Psoas muscle (tissue), 2 donors: ENCODE results near the genes FRZB, DUSP19 and ITGAV.

DNA sequence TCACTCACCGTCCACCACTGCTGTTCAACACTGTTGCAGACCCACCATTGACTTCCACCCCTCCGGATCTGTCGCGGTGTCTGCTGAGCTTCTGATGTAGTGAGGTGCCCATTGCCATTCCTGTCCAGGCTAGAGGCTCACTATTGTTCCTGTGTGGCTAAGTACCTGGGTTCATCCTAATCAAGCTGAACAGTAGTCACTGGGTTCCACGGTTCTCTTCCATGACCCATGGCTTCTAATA is 231.7 kb upstream of the CWC22 start:
- PRO-cap, 2 experiments = no peak in any of the 2 experiments

DNA sequence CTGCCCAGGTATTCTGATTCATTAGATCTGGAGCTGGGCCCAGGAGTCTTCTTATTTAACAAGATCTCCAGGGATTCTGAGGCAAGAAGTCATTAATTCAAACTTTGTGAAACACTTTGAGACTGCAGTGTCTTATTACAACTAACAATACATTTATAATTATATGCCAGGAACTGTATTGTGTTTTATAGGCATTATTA is 257.5 kb upstream of the UBE2E3 start:
- PRO-cap, 2 experiments = no peak in any of the 2 experiments

GRCh38 chr2:181300535-181300907 is 156.7 kb upstream of the ITGA4 start:
- PRO-cap, 2 experiments = no peak in any of the 2 experiments

DNA sequence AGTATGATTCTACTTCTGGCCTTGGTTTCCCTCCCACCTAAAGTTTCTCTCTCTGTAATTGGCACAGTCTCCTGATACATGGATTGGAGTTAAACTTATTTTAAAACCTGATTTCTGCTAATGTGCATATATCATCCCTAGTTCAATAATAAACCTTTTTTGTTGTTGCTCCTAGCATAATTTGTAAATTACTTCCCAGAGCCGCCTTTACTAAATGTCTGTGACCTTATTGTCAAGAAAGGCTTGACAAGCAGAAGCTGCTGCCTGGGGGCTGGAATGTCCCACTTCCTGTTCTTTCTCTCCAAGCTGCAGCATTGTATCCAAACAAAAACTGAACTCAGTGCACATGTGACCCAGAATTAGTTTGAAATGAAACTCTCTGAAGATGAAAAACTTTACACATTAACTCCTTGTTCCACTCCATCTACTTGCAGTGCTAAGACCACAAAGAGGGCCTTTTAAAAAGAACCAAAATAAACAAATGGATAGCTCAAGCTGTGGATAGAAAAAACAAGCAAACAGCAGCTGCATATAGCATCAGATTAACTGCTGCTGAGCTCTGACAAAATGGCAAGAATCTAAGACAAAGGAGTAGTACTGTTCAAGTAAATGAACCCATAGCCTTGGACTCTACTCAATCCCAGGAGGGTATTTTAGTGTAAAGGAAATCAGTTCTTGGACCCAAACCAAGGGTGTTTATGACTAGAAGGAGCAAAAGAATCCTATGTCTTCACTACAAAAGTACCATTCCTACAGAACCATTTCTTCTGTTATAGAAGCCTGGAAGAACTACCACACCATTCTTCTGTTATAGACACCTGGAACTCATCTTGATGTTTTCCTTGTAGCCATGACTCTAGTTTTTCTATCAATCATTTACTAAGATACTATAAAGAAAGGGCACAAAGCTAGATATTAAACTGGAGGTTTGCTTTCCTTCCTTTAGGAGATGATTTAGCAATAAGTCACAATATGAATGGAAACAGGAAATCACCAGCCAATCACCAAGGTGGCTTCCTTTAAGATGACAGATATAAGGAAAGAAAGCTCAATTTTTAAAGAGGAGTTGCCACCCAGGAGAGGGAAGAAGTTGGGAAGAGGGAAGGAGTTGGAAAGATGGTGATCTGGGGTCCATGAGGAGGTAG is 100.0 kb upstream of the NEUROD1 start:
- PRO-cap, 2 experiments = no peak in any of the 2 experiments

GRCh38 chr2:181891222-181891529 is 354 bp upstream of the ITPRID2 start:
- PRO-cap, 2 experiments = no peak in any of the 2 experiments

GRCh38 chr2:182030982-182031469 is 45.4 kb downstream of the PPP1R1C start:
- PRO-cap, 2 experiments = no peak in any of the 2 experiments

- PRO-cap, 2 experiments = no peak in any of the 2 experiments
Observed at GRCh38 chr2:182761938-182762137, 45.8 kb downstream of the DNAJC10 start.

DNA sequence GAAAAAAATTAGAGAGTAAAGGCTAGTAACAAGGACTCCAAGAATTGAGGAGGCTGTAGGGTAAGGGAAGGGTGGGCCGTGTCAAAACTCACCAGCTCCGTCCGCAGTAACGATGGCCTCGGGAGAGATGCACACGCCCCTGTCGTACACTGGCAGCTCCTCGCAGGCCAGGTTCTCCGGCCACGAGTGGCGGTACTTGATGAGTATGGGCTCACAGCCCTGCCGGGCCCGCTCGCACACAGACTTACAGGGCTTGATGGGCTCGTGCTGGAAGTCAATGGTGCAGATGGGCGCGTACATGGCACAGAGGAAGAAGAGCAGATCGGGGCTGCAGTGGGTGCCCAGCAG is 480 bp downstream of the FRZB start:
- PRO-cap, 2 experiments = no peak in any of the 2 experiments

DNA sequence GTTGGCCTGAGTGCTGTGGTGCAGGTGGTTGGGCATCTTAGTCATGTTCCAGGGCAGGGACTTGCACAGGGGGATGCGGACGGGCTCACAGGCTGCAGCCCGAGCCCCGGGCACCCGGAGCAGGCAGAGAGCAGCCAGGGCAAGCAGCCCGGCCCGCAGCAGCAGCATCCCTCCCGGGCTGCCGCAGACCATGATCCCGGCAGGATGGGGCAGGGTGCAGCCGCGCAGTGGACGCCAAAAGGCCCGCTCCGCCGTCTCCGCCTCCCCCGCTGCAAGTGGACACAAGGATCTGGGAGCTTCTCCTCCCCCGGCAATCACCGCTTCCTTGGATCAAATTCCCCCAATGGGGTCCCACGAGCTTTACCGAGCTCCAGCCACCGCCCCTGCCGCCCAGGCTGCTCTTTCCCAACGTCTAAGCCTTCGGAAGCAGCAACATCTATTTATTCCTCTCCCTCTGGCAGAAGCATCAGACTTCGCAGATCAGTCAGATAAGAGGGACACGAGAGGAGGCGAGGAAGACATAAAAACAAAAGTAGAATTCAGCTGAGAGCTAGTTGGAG is at the start of gene FRZB:
TSS of gene FRZB (minus strand) at position 277 of the 560 bp plus-strand sequence.
- PRO-cap, 2 experiments = peak in 2 of 2 experiments; most common plus-strand start position 469 of the sequence (in 2); most common minus-strand start position 206 of the sequence (in 1)

GRCh38 chr2:182867000-182867372 is 549 bp upstream of the FRZB start:
- PRO-cap, 2 experiments = peak in 2 of 2 experiments; most common plus-strand start chr2:182867242 (in 1); most common minus-strand start chr2:182867162 (in 2)

DNA sequence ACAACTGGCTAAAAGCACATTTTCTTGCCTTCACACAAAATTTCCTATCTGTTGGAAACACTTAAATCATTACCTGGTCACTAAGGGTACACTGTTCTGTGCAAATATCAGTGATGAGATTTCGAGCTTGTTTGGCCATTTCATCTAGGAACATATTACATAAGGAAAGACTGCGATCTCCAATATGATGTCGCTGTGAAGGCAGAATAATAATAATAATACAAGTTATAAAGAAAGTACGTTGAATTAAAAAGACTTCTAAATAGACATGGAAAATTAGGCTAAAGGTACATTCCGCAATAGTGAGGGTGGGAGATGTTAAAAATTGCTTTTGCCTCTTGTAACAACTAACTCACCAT is 76.2 kb downstream of the NCKAP1 start:
- PRO-cap, 2 experiments = no peak in any of the 2 experiments

- PRO-cap, 2 experiments = peak in 2 of 2 experiments; most common plus-strand start chr2:183078784 (in 1); most common minus-strand start chr2:183078660 (in 2)
Observed at GRCh38 chr2:183078569-183079458, at the start of gene DUSP19. DUSP19 (plus strand) TSS chr2:183078747.

DNA sequence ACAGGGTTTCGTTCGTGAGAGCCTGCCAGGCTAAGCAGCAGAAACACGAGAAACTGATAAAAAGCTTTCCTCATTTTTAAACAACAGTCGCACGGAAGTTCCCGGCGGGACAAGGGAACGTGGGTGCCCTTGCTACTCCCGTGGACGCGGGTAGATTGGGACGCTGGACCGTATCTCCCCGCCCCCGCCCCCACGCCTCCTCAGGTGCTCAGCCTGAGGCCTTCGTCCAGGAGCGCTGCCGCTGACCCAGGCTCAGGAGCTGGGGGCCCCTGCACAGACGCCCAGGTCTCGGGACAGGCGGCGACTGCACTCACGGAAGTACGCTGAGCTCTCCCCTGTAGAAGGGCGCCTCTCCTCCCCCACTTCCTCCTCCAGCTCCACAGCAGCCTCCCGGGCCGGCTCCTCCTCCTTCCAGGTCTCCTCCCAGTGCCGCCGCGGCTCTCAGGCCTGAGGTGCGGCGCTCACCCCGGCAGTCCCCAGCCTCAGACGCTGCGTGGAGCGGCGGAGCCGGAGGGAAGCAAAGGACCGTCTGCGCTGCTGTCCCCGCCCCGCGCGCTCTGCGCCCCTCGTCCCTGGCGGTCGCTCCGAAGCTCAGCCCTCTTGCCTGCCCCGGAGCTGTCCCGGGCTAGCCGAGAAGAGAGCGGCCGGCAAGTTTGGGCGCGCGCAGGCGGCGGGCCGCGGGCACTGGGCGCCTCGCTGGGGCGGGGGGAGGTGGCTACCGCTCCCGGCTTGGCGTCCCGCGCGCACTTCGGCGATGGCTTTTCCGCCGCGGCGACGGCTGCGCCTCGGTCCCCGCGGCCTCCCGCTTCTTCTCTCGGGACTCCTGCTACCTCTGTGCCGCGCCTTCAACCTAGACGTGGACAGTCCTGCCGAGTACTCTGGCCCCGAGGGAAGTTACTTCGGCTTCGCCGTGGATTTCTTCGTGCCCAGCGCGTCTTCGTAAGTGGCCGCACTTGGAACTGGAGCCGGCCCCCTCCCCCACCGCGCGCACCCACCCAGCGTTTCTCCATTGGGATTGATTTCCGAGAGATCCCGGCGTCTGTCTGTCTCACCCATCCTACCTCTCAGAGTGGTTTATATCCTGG is at the start of gene ITGAV:
TSS of gene ITGAV (plus strand) at position 472 of the 1,085 bp plus-strand sequence.
- PRO-cap, 2 experiments = peak in 2 of 2 experiments; most common plus-strand start position 485 of the sequence (in 2); most common minus-strand start position 312 of the sequence (in 2)

GRCh38 chr2:186675493-186676051 is 18.3 kb upstream of the FAM171B start:
- PRO-cap, 2 experiments = no peak in any of the 2 experiments

GRCh38 chr2:187461350-187462429 is 13.6 kb upstream of the CALCRL start:
- PRO-cap, 2 experiments = no peak in any of the 2 experiments

DNA sequence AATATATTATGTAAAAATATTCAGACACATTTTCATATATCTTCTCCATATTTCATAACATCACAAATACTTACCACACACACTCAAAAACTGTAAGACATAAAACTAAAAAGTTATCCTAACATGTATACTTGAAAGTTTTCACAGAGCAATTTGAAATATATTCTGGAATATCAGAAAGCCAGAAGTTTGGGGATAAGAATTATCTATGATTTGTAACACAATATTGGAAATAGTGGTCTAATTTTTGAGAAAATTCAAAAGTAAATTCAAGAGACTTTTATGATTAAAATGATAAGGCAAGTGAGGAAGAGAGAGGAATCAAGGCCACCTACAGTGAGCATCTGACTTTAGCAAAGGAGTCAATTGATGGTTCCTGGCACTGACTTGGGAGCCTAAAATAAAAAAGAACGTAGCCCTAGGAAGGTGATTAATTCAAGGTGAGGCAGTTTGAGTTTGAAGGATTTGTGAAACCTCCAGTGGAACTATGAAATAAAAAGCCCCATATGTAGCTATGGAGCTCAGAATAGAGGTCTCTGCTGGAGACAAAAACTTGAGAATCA is 13.1 kb downstream of the TFPI start:
- PRO-cap, 2 experiments = no peak in any of the 2 experiments

DNA sequence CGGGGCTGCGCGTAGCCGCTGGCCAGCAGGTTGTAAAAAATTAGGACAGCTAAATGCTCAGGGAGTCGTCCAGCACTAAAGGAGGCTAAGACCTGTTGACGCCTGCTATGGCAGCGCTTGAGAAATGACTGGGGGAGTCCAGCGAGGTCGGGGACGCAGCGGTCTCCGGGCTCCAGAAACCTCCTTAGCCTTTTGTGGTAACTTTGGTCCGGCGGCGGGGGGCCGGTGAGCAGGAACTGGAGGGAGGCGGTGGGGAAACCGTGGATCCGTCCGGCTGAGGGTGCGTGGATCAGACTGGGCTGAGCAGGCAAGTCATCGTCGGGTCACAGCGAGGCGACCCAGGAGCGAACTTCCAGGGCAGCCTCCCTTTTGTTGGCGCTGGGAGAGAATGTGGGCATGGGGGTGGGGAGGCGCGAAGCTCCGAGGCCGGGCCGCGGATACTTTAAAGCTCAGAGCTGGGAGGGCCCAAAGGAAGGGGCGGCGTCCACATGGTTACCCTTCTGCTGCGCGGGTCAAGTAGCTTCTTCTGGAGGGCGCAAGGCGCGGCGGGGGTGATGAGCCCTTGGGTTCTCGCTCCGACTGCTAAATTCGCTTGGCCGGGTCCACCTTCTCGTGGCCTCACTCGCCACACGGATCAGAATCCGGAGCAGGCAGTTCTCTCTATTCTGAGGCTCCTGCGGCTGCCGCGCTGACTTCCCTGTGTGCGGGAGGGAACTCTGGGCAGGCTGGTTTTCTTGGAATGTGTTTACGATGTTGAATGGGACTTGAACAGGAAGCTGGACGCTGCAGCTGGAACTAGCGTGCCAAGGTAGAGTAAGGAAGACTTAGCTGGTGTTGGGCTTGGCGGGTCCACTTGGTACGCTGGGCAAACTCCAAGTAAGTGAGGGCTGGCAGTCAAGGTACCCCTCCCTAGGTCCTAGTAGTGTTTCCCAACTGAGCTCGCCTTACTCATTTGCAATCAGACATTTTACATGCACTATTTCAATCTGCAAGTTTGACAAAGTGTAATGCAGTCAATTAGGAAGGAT is 945 bp downstream of the GULP1 start:
- PRO-cap, 2 experiments = peak in 2 of 2 experiments; most common plus-strand start position 123 of the sequence (in 1); most common minus-strand start position 343 of the sequence (in 2)

DNA sequence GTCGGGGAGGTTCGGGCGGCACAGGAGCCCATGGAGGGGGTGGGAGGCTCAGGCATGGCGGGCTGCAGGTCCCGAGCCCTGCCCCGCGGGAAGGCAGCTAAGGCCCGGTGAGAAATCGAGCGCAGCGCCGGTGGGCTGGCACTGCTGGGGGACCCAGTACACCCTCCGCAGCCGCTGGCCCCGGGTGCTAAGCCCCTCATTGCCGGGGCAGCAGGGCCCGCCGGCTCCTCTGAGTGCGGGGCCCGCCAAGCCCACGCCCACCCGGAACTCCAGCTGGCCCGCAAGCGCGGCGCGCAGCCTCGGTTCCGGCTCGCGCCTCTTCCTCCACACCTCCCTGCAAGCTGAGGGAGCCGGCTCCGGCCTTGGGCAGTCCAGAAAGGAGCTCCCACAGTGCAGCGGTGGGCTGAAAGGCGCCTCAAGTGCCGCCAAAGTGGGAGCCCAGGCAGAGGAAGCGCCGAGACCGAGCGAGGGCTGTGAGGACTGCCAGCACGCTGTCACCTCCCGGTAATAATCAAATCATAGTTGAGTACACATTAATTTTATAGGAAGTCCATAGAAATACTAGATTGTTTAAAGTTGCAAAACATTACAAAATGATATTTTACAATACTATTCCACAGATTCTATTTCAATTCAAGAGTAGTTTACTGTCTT is 314.9 kb downstream of the GULP1 start:
- PRO-cap, 2 experiments = no peak in any of the 2 experiments

DNA sequence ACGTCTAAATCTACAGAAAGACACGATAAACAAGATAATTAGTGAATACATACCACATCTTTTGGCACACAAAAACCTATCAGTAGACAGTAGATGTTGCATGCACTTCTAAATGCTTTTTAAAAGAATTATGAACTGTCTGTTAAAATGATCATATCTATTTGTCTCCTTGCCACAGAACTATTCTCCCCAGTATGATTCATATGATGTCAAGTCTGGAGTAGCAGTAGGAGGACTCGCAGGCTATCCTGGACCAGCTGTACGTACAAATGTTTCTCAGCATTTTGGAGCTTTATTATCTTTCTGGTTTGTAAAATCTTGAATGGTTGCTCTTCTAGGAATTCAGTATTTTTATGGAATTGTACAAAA is 12.7 kb downstream of the COL3A1 start:
- PRO-cap, 2 experiments = no peak in any of the 2 experiments

- PRO-cap, 2 experiments = no peak in any of the 2 experiments
Observed at GRCh38 chr2:189092813-189093358, 86.7 kb downstream of the COL5A2 start.